Fallopian tube (tissue), 1 donor: ENCODE measurements around a stretch of chr2.

- PRO-cap, result no peak
Measured at GRCh38 chr2:119366120-119366504, 522 bp downstream of the C2orf76 start.

- PRO-cap, result no peak
Measured at GRCh38 chr2:119369704-119370381, 3.1 kb downstream of the DBI start.

GRCh38 chr2:119372066-119372628 is 5.4 kb downstream of the DBI start:
- PRO-cap, result no peak

DNA sequence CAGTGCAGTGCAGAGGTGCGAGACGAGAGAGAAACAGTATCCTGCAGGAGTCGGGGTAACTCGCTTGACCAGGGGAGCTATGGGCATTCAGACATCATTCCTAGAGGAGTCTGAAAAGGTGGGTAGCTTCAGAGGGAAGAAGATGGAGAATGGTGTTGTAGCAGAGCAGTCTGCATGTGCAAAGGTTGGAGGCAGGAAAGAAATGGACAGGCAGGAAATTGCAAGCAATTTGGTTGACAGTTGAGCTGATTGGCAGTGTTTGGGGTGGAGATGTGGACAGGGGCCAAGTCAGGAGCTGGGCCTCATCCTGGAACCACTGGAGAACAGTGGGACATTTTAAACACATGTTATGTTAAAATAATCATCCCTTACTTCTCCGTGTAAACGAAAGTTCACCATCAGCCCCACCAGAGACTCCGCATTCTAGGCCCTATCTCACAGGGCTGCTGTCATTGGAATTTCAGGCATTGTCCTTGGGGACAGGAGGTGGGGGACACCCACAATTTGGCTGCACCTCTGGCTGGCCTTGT is 34.7 kb downstream of the SCTR start:
- PRO-cap, result no peak

GRCh38 chr2:120227249-120228126 is 4.3 kb upstream of the TMEM185B start:
- PRO-cap, result no peak

DNA sequence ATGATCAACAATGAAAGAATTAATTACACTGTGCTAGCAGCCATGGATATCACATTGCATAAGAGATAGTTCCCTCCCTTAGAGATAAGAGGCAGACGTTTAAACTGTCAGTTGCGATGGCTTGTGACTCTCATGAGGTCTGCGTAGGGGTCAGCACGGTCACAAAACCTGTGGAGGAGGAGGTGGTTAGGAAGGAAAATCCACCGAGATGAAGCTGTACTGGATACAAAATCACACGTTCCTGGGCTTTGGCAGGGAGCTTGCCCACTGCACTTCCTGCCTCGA is 751 bp upstream of the RALB start:
- PRO-cap, result unidirectional peak, plus-strand start at position 133 of the sequence

GRCh38 chr2:120260131-120260845 is 7.6 kb downstream of the RALB start:
- PRO-cap, result no peak

DNA sequence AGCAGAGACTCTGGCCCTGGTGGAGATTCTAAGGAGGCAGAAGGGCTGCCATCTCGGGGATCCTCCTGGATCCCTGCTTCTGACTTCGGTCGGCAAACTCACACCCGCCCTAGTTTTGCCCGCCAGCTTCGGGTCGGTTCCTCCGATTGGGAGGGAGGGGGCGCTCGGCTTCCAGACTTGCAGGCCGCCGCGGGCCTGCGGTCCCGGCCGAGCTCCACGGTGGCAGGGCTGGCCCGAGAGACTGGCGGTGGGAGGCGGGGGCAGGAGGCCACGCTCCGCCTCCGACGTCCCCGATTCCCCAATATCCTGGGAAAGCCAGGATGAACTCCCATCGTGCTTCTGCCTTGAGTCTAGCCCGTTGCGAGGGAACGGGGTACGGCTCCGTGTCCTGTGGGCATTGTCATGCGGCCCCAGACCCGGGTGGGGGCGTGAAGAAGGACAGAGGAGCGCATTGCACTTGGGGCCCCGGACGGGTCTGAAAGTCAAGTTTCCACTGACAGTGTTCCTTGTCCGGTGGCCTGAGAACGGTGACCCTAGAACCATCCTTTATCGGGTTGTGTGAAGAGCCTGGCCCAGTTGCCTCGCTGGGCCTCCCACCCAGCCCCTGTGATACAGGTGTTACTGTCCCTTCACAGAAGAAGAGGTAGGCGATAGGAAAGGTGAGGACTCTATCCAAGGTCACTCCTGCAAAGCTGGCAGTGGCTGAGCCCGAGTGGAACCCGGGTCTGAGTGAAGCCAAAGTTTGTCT is 2.4 kb upstream of the INHBB start:
- PRO-cap, result no peak

DNA sequence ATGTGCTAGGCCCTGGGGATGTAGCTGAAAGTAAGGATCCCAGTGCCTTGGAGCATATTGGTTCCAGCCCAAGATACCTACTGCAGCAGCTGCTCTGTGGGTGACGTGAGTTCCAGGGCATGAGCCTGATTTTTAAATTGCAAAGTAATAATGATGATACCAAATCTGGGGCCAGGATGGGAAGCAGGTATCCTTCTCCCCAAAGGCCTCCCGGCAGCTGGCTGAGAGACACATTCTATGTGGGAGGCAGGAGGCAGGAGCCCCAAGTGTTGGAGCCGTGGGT is 52.2 kb downstream of the INHBB start:
- PRO-cap, result no peak

- PRO-cap, result no peak
Measured at GRCh38 chr2:120536926-120537179, 190.9 kb downstream of the INHBB start.

GRCh38 chr2:120548633-120548986 is 187.1 kb upstream of the GLI2 start:
- PRO-cap, result no peak

- PRO-cap, result no peak
Measured at GRCh38 chr2:120709285-120710147, 26.2 kb upstream of the GLI2 start.

GRCh38 chr2:120741239-120742464 is 6.0 kb downstream of the GLI2 start:
- PRO-cap, result no peak

DNA sequence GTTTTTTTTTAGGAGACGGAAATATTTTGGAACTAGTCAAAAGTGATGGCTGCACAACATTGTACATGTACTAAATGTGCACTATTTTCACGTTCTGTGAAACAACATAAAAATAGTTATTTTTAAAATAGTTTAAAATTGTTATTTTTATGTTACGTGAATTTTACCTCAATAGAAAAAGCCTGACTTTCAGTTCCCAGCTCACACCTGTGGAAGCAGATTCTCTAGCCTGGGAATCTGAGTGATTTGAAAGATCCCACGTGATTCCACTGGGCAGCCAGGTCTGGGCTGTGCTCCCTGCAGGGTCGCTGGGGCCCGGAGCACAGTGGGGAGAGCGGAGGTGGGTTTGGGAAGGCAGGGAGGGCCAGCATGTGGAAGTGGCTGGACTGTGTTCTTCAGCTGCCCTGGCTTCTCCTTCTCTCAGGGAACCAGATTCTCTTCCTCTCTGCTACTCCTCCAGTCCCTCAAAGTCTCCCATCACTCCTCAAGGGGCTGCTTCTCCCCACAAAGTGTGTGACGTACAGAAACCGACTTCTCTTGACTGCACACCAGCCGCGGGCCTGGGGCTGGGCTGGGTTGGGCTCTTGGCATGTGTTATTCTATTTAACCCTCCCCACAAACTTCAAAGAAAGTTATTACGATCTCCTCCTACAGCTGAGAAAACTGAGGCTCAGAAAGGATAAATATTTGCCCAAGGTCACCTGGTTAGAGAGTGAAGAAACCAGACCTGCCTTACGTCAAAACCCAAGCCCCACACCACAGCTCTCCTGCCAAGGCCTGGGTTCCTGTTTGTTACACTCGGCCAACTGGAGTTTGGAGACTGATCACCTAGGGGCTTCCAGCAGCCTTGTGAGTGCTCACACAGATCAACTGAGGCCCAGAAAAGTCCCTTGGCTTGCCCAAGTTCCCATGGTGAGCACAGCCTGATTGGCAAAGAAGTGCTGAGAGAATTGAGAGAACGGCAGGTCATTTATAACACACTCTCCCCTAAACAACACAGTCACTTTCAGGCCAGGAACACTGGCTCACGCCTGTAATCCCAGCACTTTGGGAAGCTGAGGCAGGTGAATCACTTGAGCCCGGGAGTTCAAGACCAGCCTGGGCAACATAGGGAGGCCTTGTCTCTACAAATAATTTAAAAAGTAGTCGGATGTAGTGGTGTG is 269.0 kb downstream of the TFCP2L1 start:
- PRO-cap, result no peak

DNA sequence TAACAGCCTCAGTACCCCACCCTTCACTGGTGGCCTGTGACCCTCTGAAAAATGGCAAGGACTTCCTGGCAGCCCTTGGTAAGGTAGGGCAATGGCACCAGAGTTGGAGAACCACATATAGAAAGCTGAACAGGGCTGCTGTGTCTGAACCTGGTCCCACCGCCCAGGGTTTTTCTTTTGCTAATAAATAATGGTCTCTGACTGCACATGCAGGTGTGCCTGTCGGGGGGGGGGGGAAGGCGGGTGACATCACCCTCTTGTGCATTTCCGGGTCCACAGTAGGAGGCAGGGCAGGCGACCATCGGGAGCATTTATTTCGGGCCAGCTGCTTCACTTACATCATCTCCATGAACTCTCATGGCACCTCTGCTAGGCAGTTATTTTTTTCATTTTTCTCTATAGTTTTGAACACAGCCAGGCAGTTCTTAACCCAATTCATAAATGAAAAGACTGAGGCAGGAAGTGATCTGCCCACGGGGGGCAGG is 50.8 kb upstream of the TFCP2L1 start:
- PRO-cap, result no peak

- PRO-cap, result no peak
Measured at GRCh38 chr2:121469590-121470376, 179.5 kb downstream of the CLASP1 start.

DNA sequence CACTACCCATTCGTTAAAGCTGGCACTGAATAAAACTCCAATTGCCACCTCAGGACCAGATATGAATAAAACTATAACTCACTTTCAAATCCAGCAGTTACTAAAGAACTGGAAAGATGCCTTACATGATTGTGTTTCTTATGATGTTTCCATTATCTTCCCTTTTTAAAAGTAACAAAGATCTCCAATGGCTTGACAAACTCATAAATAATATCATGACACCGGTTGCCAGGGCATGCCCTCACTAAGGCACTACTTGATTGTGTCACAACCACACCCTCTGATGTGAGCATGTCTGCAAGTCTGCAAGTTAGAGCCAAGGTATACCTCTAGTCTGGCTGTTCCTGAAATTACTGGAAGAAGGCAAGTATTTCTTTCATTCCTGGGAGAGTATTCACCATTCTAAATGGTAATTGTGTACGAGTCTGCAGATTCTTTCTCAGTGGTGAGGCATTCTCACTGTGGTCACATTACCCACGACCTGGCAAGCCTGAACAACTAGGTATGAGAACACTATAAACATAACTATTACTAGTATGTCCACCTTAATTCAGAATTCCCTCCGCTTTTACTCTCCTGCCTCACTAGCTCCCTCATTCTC is 144.3 kb downstream of the CLASP1 start:
- PRO-cap, result no peak

- PRO-cap, result no peak
Measured at GRCh38 chr2:121591270-121591803, 57.9 kb downstream of the CLASP1 start.

- PRO-cap, result no peak
Measured at GRCh38 chr2:121975015-121975508, 219.6 kb downstream of the TSN start.

GRCh38 chr2:122546047-122546379 is 790.6 kb downstream of the TSN start:
- PRO-cap, result no peak